ENCODE results near the genes CYP17A1 and SLK.

DNA sequence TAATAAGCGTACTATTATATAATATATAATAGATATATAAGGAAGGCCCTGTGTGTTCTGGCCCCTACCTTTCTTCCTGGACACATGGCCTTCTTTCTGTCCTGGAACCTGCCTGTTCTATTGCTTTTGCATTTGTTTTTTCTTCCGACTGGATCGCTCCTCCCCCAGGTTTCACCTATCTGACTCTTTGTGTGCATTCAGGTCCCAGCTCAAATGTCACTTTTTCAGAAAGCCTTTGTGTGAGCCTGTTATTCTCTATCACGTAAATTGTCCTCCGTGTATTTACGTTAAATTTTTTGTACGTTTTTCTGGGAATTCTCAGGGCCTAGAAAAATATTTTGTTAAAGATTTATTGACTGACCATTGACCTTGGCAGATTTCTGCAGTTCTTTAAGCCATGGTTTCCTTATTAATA is 2.8 kb upstream of the TRIM8 start:
- PRO-cap, result no peak

DNA sequence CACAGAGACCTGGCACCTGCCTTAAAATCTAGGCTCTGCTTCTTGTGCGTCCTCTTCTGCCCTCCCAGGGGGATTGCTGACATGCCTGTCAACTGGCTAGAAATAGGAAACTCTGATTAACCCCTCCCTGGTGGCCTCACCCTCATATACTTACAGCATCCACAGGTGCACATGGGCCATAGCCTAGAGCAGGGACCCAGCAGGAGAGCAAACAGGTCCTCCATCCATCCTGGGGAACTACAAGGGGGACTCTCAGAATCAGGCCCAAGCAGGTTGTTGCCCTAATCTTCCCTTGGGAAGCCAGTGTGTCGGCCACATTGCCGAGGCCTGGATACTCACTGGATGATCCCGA is 3.4 kb downstream of the TRIM8 start:
- PRO-cap, result no peak

DNA sequence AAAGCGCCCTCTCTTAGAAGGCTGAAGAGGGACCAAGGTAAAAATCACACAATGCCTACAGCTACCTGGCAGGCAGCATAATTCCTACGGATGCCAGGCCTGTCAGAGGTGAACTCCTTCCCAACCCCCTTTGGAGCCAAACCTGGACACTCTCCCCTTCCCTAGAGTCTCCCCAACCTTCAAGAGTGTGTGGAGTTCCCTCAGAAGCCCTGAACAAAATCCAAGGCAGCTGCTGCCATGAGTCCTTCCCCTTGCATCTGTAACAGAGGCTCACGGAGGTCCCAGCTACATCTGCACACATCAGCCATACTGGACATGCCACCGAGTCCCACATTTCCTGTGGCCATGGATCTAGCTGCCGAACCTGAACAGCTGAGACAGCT is 33.3 kb downstream of the TRIM8 start:
- PRO-cap, result no peak

GRCh38 chr10:102777672-102778157 is 34.0 kb downstream of the WBP1L start:
- PRO-cap, result no peak

DNA sequence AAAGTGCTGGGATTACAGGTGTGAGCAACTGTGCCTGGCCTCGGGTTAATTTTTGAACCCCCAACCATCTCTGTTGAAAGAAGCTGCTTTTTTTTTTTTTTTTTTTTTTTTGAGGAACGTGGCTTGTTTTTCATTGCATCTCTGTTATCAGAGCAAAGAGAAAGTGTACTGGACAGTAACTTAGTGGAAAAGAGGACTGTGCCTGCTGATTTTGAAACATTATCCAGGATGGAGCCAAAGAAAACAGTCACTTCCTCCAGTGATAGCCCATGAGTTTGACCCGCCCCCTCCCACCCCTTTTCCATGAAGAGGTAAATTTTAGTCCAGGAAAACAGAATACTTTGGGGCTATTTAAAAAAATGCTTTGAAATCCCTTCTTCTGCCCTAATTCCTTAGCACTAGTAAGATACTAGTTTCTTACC is 38.4 kb downstream of the WBP1L start:
- PRO-cap, result no peak

- PRO-cap, result no peak
Observed at GRCh38 chr10:102795356-102796135, 41.7 kb downstream of the CYP17A1 start.

GRCh38 chr10:102837086-102837976 is at the start of gene CYP17A1:
Gene CYP17A1 (minus strand): TSS chr10:102837413.
- PRO-cap, result no peak

GRCh38 chr10:103139899-103140543 is 53.1 kb downstream of the NT5C2 start:
- PRO-cap, result no peak

DNA sequence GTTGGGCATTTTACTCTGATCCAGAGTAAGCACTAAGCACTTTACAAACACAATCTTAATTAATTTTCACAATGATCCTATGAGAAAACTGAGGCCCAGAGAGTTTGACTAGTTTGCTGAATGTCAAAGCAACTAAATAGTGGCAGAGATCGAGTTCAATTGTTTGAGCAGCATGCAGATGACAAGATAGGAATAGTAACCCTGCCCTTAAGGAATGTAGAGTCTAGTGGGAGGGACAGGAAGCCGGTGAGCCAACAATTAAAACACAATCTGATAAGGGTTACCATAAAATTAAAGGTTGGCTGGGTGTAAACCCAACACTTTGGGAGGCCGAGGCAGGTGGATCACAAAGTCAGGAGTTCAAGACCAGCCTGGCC is 13.4 kb upstream of the RPEL1 start:
- PRO-cap, result no peak

DNA sequence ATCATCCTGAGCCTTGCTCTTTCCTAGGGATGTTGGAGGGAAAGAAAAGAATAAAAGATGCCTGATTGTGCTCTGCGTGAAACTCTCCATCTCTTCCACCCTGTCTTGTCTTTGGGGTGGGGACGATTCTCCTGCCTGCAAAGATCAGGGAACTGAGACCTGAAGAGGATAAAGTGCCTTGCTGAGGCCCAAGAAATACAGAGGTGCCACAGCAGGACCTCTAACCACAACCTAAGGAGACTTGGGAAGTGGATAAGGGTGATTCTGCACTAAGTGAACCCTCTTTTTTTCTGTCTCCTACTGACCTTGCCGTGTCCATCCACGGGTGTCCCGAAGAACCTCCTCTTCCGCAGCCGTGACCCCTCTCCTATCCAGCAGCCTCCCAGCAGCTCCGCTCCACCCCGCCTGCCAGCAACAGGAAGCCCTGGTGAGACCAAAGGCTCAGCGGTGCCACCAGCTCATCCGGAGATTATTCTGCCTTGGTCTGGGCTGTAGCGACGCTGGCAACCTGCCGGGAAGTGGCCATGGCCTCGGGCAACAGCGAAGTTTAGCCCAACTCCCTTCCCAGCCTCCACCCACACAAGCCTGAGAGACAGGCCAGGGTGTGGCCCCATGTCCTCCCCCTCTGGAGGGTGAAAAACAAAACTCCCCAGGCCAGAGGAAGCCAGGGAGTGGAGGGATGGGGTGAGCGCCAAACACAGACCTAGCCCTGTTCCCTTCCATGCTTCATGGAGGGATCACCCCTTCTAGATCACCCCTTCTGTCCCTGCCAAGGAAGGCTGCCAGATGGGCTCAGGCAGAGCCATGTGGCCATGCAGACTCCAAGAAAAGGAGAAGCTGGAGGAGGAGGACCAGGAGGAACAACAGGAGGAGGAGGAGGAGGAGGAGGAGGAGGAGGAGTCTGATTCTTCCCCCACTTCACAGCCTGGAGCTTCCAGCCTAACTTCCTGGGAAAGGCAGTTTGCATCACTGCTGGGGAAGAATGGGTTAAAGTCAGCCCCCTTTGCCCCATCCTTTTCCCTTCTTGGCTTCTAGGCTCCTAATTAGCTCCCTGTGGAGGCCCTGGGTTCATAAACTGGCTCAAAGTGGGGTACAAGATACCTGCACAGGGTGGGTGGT is 1.0 kb downstream of the CALHM2 start:
- PRO-cap, result bidirectional peak, plus-strand start at position 430 of the sequence, minus-strand start at position 407 of the sequence; bidirectional peak, plus-strand start at position 472 of the sequence, minus-strand start at position 520 of the sequence; bidirectional peak, plus-strand start at position 916 of the sequence, minus-strand start at position 830 of the sequence; bidirectional peak, plus-strand start outside the sequence, minus-strand start at position 1,021 of the sequence

DNA sequence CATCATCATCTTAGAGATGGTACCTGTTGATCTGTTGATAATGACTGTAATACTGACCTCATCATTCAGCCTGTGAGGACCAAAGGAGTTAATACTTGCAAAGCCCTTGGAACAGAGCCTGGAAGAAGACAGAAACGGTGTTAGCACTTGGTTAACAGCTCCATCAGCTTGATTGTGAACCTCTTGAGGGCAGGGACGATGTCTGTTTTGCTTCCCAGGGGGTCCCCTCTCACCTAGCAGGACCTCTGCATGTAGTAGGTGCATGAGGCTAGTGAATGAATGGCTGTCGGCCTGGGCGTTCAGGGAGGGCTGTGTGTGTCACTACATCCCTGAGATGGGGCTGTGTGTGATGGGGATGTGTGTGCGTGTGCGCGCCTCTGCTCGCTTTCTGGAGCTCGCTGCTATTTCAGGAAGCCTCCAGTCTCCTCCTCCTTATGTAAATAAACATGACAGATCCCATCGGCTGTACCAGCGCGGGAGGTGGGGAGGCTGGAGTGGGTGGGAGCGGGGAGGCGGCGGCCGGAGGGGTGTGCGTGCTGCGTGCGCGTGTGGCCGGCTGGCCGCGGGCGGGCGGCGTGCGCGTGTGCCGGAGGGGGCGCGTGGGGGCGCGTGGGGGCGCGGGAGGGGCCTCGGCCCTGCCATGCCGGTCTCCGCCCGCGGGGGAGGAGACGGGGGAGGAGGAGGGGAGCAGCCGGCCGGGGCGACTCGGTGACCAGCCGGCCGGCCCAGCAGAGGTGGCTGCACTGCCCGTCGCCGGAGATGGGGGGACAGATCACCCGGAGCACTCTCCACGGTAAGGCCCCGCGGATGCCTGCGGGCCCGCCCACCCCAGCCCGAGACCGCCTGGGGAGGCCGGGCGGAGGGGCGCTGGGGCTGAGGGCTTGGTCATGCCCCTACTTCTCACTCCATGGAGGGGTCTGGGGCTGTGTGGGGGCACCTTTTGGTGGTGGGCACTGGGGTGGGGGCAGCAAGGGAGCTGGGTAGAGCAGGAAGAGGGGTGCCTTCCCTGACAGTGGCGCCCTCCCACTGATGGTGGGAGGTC is 61.4 kb downstream of the NEURL1 start:
- PRO-cap, result unidirectional peak, minus-strand start at position 682 of the sequence

- PRO-cap, result no peak
Observed at GRCh38 chr10:103602721-103603352, 109.3 kb downstream of the NEURL1 start.

GRCh38 chr10:103612936-103613346 is 119.4 kb downstream of the NEURL1 start:
- PRO-cap, result no peak

- PRO-cap, result no peak
Observed at GRCh38 chr10:103649106-103649429, 155.6 kb downstream of the NEURL1 start.

DNA sequence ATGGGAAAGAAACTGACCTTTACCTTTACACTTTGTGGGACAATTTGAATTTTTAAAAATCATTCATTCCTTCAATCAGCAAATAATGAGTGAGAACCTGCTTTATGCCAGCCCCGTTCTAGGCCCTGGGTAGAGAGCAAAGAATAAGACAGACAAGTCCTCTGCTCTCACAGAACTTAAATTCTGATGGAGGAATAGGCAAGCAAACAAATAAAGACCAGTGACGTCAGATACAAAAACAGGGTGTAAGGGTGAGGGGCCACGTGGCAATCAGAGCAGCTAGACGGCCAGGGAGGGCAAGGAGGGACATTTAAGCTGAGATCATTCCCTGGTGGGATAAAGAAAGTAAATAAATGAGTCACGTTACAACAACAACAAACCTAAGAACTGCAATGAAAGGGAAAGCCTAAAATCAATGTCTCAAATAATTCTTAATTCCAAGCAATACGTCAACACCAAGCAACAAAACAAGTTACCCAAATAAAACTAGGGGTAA is 21.8 kb downstream of the STN1 start:
- PRO-cap, result no peak

DNA sequence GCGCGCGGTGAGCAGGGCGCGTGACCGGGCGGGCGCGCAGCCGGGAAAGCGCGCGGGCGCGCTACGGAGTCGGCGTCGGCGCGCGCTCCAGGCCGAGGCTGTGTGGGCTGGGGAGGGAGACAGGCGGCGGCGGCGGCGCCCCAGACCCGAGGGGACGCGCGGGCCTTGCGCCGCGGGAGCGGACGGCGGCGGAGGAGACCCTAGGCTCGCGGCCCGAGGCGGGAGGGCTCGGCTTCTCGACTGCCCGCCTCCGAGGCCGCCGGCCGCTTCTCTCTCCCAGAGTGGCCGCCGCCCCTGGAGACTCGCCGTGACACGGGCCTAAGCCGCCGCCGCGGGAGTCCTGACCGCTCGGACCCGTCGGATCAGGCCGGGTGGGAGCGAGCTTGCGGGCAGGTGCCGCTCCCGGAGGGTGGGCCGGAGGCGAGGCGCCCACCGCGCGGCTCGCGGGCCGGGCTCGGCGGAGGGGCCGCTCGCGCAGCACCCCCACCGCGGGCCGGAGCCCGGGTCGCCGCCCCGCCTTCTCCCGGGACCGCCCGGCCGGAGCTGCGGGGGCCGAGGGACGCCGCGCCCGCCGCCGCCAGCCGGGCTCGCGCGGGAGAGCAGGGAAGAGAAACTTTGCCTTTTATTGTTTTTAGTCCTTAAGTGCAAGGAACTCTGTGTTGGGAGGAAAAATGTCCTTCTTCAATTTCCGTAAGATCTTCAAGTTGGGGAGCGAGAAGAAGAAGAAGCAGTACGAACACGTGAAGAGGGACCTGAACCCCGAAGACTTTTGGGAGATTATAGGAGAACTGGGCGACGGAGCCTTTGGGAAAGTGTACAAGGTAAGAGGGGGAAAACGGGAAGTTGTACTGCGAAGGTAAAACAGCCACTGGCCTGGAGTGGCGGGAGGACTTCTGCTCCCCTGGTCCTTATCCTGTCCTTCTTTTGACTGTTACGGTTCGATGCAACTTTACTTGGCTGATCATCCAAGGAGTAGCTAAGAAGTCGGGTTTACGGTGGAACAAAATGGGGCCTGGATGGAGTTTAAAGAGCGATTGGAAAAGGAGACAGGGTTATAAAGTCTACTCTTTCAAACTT is at the start of gene SLK:
SLK (plus strand) TSS at position 66 of the 1,077 bp plus-strand sequence.
- PRO-cap, result bidirectional peak, plus-strand start at position 95 of the sequence, minus-strand start outside the sequence; bidirectional peak, plus-strand start at position 536 of the sequence, minus-strand start at position 507 of the sequence; bidirectional peak, plus-strand start at position 915 of the sequence, minus-strand start at position 926 of the sequence

GRCh38 chr10:104001153-104001751 is 34.3 kb downstream of the SLK start:
- PRO-cap, result no peak

DNA sequence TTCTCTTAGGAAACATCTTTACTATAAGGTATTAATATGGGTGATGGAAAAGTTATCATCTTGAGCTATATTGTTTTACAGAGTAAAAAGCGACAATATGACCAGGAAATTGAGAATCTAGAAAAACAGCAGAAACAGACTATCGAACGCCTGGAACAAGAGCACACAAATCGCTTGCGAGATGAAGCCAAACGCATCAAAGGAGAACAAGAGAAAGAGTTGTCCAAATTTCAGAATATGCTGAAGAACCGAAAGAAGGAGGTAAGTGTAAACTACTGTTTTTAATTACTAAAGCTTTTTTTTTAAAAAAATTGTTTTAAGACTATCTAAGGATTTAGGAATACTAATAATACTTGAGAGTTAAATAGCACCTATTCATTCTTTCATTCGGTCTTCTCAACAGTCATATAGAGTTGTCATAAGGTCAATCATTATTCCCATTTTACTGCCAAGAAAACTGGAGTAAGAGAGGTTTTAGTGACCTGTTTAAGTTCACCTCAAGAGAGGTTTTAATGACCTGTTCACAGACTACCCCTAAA is 41.2 kb downstream of the SLK start:
- PRO-cap, result no peak

GRCh38 chr10:104034351-104034747 is 51.3 kb downstream of the COL17A1 start:
- PRO-cap, result no peak

GRCh38 chr10:104120728-104121787 is 913 bp upstream of the SFR1 start:
- PRO-cap, result bidirectional peak, plus-strand start at chr10:104121174, minus-strand start at chr10:104121177; bidirectional peak, plus-strand start at chr10:104121660, minus-strand start at chr10:104121634